ENCODE results near the gene COX6A1.

DNA sequence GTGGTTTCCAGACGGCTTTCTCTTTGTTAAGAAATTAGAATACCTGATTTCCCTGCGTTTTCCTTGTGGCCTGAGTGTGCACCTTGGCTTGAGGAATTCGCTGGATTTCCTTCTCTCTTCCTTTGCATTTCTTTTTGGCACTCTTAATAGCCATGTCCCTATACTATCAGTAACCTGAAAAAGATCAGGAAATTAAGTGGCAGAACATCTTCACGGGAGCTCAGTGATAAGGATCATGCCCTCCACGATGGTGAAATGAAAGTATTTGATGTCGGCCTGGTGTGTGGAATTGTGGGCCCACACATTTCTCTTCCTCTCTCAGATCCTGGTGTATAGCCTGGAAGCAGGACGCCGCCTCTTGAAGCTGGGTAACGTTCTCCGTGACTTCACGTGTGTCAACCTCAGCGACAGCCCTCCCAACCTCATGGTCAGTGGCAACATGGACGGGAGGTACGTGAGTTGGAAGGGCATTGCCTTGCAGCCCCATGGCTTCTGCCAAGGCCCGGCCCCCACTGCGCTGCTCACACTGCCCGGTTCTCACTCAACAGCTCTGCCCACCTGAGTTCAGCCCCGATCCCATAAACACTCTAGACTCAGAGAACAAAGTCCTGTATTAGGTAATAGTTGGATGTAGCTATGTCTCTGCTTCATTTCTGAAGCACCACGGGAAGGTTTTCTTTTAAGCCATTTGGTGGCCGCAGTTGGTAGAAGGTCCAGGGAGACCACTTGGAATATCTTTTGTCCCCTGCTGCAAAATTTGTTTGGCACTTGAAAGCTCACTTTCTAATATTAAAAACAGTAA, 89.0 kb downstream of the TESC start:
- PRO-cap: no peak
- RRBS: no CpG with 5 or more reads among the region's 20 CpGs

- PRO-cap: no peak
- RRBS: 18% methylated on average over 3 of the region's 8 CpGs
Observed at GRCh38 chr12:117053806-117054217, 45.4 kb downstream of the TESC start.

DNA sequence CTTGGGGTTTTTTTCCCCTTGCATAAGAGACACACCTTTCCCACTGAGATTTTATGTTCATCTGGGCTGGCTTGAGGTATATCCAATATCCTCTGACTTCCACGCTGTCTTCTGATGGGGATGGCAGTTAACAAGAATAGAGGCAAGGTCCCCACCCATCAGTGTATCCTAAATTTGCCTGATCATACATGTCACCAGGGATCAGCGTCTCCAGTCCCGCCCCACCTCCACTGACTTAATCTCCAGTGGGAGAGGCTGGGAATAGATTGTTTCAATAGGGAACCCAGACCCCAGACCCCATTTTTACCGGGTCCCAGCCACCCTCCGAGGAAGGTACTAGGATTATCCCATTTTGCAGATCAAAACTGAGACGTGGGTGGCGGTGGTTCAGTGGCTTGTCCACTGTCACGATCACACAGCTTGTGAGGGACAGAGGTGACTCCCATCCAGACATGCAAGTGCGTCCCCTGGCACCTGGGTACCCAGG, 742 bp downstream of the WSB2 start:
- PRO-cap: no peak
- RRBS: no CpG with 5 or more reads among the region's 9 CpGs

- PRO-cap: no peak
- RRBS: no CpG with 5 or more reads among the region's 7 CpGs
Observed at GRCh38 chr12:118358897-118359449, 13.7 kb downstream of the TAOK3 start.

DNA sequence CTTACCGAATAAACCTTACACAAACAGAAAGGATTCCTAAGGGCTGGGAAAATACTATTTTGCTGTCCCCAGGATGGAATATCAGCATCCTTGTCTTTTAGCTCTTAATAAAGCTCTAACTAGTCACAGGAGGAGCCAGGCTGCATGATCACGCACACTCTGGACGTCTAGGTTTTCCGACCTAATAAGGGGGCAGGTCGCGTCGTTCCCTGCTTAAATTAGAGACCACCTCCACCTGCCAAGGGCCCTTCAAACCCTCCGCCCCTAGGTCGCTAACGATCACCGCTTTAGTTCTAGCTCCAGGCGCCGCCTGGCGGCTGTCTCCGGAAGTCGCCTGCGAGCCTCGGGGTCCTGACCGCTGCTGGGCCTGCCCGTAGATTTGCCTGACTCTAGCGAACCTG, 404 bp upstream of the SUDS3 start:
- PRO-cap: bidirectional peak, plus-strand start outside the sequence, minus-strand start at position 262 of the sequence
- RRBS: no CpG with 5 or more reads among the region's 21 CpGs

GRCh38 chr12:119423294-119423750, 88.8 kb downstream of the CCDC60 start:
- PRO-cap: no peak
- RRBS: no CpG with 5 or more reads among the region's 2 CpGs

- PRO-cap: no peak
- RRBS: no CpG with 5 or more reads among the region's 15 CpGs
Observed at GRCh38 chr12:119718553-119719309, 50.8 kb downstream of the PRKAB1 start.

DNA sequence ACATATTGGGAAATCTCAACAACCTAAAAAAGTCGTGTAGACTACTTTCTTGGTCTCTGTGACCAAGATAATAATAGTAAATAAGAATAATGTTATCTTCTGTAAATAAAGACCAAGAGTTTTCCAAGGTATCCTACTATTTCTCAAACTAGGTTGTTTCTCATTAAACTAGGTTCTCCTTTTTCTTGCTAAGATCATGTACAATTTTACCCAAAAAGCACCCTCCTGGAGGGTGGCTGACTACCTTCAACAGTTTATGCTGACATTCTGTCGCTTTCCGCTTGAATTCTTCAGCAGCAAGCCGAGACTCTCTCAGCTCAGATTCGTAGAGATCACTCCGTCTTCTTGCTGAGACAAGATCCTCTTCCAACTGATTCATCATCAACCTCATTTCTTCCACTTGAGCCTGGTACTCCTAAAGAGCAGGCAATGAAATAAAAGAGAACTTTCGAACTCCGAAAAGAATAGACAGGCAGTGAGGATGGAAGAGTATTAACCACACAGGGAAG, 100.6 kb downstream of the CIT start:
- PRO-cap: no peak
- RRBS: no CpG with 5 or more reads among the region's 8 CpGs

DNA sequence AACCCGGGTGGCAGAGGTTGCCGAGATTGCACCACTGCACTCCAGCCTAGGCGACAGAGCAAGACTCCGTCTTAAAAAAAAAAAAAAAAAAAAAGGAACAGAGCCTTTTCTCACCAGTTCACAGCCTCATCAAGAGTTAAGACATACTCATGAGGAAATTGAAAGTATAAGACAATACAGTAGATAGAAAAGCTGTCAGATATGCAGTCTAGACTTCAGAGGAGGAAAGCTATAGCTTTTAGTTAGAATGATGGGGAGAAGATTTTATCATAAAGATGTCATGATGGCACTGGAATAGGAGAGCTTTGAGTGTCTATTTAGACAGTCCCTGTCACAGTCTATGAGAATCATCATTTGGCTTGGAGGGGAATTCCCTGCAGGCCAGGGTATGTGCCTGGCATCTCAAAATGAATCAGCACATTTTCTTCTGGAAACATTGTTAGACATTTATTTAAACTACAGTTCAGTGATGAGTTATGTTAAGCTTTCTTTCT, 2.8 kb upstream of the RAB35 start:
- PRO-cap: no peak
- RRBS: no CpG with 5 or more reads among the region's 4 CpGs

DNA sequence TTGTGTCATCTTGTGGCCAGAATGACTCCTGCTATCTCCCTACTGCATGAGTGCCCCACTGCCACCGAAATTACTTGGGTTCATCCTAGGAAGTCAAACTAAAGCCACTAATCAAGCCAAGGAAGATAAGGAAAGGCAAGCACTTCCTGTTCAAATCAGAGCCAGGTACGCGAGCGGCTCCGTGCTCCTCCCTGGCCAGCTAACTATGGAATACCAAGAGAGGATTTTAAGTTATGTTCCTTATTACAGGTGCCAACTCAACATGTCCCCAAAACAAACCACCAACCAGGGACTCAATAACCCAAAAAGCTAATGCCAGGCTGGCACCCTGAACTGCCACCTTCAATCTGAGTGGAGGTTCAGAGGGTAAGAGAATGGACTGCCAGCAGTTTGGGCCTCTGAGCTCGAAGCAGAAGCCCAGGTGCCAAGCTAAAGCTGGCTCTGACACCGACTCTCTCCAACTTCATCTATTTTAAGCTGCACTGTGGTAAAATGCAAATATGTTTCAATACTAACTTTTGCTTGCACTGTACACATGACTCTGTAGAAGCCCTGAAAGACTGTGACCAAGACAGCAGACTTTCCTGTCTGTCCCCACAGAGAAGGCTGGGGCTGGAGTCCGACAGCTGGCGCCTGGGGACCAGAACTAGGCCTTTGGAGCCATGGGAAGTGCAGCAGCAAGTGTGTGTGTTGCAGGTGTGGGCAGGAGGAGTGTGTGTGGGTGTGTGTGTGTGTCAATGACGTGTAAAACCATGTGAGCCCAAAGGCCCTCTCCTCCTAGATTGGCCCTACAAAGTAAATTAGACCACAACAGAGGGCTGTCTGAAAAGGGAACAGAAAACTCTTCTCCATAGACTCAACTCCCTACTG, 16.2 kb upstream of the RAB35 start:
- PRO-cap: no peak
- RRBS: no CpG with 5 or more reads among the region's 10 CpGs

GRCh38 chr12:120144095-120144958, 27.8 kb upstream of the RAB35 start:
- PRO-cap: no peak
- RRBS: no CpG with 5 or more reads among the region's 17 CpGs

DNA sequence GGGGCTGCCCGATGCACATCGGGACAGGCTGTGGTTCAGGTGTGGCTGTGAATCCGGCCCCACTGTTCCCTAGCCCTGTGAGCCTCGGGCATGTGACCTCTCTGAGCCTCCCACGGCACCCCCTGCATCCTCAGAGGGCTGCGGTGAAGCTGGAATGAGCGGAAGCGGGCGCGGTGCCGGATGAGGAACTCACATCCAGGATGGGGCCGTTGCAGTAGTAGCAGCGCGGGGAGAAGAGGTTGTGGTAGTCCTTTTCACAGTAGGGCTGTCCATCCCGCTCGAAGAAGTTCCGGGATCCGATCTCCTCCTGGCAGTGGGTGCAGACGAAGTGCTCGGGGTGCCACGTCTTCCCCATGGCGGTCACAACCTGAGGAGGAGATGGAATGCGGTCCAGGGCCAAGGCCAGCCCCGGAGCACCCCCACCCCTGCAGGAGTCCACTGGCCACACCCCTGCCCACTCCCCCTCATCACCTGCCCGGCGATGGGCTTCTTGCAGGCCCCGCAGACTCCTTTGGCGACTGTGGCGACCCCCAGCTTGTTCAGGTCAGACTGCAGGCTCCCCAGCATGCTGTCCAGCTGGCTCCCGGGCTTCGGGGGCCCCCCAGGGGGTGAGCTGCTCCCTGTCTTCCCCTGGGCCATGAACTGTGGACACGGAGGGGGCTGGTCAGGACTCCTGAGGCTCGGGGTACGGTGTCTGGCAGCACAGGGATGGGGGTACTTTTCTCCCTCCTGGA, 13.9 kb upstream of the RPLP0 start:
- PRO-cap: no peak
- RRBS: 83% methylated on average over 2 of the region's 34 CpGs

GRCh38 chr12:120222495-120222993, 21.6 kb upstream of the RPLP0 start:
- PRO-cap: no peak
- RRBS: no CpG with 5 or more reads among the region's 15 CpGs

- PRO-cap: no peak
- RRBS: 5% methylated on average over 1 of the region's 18 CpGs
Observed at GRCh38 chr12:120229140-120230339, 28.6 kb upstream of the RPLP0 start.

DNA sequence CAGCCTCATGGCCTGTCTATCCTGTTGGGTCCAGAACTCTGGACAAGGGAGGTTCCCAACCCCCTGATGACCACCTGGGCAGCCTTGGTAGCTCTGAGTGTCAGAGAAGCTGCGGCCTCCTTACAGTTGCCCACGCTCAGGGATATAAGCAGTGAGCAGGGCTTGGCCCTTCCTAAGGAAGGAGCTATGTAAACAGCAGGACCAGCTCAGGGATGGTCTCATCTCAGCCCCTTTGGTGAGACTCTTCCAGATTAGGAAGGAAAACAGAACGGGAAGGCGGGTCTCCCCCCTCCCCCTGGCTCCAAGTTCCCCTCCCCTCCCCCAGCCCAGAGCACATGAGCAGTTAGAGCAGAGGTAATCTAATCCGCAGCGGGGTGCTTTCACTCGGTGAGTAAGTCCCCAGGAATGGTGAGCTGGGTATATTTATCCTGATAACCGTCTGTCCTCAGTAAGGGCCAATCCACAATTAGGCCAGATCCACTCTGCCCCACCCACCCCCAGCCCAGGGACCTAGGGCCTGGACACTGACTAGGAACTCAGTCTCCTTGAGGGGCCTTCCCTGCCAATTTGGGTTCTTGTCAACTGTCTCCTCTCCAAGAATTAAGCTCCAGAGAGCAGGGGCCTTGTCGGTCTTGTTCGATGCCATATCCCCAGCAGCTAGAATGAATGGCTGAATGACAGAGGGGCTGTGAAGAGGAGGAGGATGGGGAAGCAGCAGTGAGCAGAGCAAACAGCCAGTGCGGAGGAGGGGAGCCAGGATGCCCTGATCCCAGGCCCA, 29.6 kb upstream of the RPLP0 start:
- PRO-cap: no peak
- RRBS: no CpG with 5 or more reads among the region's 11 CpGs

- PRO-cap: no peak
- RRBS: 78% methylated on average over 10 of the region's 37 CpGs
Observed at GRCh38 chr12:120397594-120398373, 28.8 kb upstream of the MSI1 start.

DNA sequence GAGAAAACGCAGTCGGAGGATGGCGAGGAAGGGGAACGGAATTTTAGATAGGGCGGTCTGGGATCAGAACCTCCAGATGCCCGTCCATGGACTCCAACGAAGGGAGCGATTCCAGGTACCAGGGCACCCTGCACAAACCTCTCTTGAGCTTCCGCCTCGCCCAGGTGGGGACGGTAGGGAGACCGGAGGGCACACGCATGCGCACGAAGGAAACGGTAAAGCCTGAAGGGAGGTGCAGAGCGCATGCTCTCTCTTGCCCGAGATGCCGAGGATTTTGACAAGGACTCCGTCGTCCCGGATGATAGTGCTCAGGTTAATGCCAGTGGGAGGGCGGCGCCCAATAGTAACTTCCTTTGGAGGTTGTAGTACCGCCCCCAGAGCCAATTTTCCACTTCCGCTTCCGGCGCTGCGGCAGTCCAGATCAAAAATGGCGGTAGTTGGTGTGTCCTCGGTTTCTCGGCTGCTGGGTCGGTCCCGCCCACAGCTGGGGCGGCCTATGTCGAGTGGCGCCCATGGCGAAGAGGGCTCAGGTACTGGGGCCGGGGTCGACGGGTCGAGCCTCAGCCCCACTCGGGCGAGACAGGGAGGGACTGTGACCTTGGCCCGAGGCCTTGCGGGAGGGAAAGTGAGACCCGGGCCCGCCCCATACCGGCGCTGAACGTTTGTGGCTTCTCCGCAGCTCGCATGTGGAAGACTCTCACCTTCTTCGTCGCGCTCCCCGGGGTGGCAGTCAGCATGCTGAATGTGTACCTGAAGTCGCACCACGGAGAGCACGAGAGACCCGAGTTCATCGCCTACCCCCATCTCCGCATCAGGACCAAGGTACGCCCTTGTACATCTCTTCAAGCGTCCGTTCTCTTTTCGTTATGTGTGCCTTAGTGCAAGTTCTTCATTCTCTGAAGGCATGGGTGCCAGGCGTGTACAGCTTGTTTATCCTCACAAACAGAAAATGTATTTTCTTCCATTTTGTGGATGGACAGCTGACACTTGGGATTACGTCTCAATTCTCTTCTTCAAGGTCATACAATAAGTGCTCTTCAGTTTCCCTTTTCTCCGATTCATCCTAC, at the start of gene COX6A1:
COX6A1 (plus strand) TSS at position 414 of the 1,067 bp plus-strand sequence.
- PRO-cap: bidirectional peak, plus-strand start at position 414 of the sequence, minus-strand start at position 276 of the sequence
- RRBS: under 1% methylated on average over 17 of the region's 70 CpGs

DNA sequence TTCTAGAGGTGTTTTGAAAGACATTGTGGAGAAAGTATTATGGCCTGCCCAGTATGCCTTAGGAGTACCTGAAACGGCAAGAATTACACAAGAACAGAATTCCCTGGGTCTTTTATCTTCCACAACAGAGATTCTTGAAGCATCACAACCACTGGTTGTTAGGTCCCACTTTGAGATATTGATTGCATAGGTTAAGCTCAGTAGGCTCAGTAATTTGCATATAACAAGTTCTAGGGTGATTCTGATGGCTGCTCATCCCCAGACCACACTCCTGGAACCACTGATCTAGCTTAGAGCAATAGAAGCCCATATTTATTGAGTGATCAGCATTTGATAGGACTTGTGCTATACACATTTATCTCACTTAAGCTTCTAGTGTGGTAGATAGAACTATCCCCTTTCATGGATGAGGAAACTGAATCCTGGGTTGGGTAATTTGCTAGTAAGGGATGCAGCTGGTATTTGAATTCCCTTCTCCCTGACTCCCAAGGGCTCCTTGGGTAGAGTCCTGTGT, 19.9 kb downstream of the POP5 start:
- PRO-cap: no peak
- RRBS: no CpG with 5 or more reads among the region's 1 CpG

DNA sequence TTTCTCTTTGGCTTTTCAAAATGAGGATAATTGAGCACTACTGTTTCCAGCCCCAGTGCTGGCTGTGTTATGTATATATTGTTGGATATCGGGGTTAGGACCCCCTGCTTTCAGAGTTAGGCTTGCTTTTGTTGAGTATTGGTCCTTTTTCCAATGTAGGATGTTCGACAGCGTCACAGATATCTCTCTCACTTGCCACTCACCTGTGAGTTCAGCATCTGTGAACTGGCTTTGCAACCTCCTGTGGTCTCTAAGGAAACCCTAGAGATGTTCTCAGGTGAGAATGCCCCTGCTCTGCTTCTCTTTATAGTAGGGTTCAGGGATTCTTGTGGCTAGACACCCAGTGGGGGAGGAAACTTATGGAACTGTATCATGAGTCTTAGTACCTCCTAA, 16.3 kb downstream of the POP5 start:
- PRO-cap: no peak
- RRBS: no CpG with 5 or more reads among the region's 3 CpGs

- PRO-cap: no peak
- RRBS: no CpG with 5 or more reads among the region's 6 CpGs
Observed at GRCh38 chr12:120576122-120577299, 4.7 kb downstream of the POP5 start.